Measurements from ENCODE around the genes UGT2A1, SULT1E1 and SLC4A4.

DNA sequence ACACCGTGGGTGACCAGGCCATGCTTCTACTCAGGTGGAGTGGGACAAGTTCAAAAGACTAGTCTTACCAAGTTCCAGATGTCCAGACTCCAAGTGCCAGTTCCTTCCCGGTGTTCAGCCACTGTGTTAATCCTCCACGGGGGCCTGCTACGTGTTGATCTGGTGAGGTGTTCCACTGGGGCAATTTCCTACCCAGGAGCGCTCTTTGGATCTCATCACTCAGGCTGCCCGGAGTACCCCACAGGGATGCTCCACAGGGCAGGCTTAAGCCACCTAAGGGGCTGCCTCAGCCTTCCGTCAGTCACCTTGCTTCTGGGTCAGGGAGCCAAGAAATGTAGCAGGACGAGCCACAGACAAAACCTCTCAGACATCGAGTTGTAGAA is 248 bp downstream of the UGT2B17 start:
- PRO-cap = no peak

DNA sequence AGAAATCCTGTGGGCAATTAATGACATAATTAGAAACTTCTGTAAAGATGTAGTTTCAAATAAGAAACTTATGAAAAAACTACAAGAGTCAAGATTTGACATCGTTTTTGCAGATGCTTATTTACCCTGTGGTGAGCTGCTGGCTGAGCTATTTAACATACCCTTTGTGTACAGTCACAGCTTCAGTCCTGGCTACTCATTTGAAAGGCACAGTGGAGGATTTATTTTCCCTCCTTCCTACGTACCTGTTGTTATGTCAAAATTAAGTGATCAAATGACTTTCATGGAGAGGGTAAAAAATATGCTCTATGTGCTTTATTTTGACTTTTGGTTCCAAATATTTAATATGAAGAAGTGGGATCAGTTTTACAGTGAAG is 549 bp downstream of the UGT2B10 start:
- PRO-cap = no peak

- PRO-cap = no peak
Measured at GRCh38 chr4:68861168-68861391, 45.3 kb downstream of the UGT2B10 start.

DNA sequence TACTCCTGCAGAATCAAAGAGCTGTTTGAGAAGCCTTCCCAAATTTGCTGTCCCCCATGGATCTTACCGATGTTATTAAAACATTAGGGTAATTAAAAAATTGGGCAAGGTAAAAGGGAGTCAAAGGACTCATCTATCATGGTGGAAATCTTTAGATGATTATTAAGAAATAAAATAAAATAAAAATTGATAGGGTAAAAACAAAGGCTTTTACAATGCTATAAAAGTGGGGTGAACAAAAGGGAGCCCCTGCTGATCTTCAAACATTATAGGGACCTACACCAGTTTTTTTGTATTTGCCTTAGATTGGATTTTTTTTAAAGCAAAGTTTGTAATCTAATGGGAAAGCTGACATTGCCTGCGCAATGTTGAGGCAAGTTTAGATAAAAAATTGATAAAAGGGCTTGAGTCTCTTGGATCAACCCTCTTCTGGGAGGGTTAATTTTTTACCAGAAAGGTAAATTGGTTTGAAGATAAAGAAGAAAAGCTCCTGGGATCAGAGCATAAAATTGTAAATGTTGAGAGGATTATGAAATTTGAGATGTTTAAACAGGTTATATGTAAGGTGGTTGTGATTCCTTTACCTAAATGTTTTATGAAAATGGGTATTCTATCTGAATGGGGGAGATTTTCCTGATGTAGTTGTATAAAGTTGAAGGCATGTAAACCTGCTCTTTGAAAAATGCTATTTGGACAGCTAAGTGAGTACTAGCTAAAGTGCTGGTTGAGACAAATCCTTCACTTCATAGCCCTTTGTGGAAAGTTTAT is 55.9 kb downstream of the UGT2B10 start:
- PRO-cap = no peak

DNA sequence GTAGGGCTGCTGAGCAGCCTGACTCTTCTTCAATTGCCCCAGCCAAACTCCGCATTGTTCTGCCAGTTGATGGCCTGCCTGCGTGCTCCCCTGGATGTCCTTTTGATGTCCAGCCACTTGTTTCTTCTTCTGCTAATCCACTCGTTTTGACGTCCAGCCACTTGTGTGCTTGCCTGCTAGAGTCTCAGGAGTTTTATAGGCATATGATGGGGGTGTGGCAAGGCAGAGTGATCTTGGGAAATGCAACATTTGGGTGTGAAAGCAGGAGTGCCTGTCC is 65.1 kb downstream of the UGT2B10 start:
- PRO-cap = no peak

GRCh38 chr4:68905543-68906408 is 45.8 kb downstream of the UGT2A3 start:
- PRO-cap = no peak

- PRO-cap = no peak
Measured at GRCh38 chr4:69057383-69057786, 38.9 kb upstream of the UGT2B7 start.

- PRO-cap = no peak
Measured at GRCh38 chr4:69167278-69167823, 47.2 kb downstream of the UGT2B11 start.

DNA sequence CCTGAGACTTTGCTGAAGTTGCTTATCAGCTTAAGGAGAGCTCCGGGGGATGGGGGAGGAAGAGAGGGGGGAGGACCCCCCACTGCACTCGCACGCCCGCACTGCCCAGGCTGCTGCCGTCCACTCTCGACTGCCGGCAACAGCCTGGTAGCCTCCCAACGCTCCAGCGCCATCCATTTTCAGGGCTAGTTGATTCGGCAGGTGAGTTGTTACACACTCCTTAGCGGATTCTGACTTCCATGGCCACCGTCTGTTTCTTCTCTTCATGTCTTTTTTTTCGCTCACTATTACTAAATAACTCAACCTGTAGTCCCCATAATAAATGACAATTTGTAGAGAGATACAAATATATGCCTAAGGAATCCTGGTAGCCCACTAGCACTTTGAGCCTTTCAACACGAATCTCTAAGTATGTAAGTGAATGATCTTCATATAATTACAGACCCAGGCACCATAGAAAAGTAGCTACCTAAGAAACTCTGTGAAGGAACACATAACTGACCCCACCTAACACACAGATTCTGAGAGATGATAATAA is 64.9 kb downstream of the UGT2B4 start:
- PRO-cap = no peak

DNA sequence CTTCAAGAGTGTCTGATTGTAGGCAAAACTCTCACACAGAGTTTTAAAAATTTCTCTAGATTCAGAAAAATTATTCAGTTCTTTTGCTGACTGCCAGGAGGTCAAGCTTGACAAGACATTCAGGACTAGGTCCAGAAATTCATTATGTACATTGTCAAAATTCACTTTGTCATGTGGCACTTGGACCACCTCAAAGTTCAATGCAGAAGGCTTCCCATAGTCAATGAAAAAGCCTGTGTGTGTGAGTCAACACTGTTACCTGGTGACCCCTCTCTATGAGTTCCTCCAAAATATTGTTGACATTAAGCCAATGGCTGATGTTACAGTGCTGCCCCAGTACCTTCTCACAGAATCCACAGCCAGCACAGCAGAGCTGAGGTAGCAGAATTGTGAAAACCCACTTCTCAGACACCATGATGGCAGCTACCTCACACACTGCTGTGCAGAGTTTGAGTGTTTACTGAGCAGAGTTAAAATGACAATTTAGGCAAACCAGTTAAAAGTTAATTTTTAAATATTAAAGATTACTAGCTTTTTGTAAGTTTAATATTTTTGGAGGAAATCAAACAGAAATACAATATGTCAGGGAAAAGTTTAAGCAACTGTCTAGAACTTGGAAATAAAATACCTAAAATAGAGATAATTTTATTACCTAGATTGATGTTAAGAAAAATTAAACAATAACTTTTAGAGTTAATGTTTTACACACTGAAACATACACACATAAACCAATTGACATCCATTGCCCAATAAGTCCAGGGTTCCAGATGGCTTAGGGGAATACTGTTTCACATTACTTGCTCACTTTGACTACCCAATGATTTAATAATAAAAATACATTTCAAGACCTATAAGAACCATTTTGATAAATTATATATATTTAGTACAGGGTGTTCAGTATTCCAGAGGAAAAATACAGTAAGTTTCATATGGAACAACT is 22.6 kb upstream of the UGT2B4 start:
- PRO-cap = no peak

GRCh38 chr4:69653069-69653405 is at the start of gene UGT2A1:
UGT2A1 (minus strand) TSS chr4:69653247.
- PRO-cap = no peak

GRCh38 chr4:69859801-69860482 is at the start of gene SULT1E1:
SULT1E1 (minus strand) TSS chr4:69860145.
- PRO-cap = no peak

DNA sequence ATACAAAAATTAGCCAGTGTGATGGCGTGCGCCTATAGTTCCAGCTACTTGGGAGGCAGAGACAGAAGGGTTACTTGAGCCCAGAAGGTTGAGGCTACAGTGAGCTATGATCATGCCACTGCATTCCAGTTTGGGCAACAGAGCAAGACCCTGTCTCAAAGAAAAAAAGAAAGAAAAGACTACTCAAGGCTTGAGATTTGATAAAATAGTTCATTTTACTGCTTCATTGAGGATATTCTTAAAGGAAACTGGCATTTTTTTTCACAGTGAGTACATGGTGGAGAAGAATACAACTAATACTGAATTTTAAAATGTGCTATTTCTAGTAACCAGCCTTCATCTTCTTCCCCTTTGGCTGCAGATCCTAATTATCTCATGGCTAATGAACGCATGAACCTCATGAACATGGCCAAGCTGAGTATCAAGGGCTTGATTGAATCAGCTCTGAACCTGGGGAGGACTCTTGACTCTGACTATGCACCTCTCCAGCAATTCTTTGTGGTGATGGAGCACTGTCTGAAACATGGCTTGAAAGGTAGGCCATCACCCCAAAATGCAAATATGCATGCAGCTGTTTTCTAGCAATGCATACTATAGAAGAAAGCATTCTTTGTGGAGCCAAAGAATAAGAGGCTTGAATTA is 40.5 kb downstream of the RUFY3 start:
- PRO-cap = no peak

DNA sequence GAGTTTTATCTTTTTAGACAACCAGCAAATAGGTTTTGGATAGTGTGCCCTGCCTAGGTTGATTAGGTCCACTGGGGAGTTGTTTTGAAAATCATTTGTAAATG is 897 bp downstream of the MOB1B start:
- PRO-cap = no peak

GRCh38 chr4:70994692-70995130 is 1.3 kb downstream of the DCK start:
- PRO-cap = bidirectional peak, plus-strand start at chr4:70995040, minus-strand start at chr4:70994893

- PRO-cap = no peak
Measured at GRCh38 chr4:70996923-70997523, 3.6 kb downstream of the DCK start.

DNA sequence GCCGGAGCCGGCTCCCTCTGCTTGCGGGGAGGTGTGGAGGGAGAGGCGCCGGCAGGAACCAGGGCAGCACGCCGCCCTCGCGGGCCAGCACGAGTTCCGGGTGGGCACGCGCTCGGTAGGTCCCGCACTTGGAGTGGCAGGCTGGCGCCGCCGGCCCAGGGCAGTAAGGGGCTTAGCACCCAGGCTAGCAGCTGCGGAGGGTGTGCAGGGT is 66.3 kb upstream of the SLC4A4 start:
- PRO-cap = no peak

GRCh38 chr4:71186978-71187592 is at the start of gene SLC4A4:
SLC4A4 (plus strand) TSS chr4:71187259.
- PRO-cap = no peak

GRCh38 chr4:71229390-71229990 is 42.4 kb downstream of the SLC4A4 start:
- PRO-cap = no peak

DNA sequence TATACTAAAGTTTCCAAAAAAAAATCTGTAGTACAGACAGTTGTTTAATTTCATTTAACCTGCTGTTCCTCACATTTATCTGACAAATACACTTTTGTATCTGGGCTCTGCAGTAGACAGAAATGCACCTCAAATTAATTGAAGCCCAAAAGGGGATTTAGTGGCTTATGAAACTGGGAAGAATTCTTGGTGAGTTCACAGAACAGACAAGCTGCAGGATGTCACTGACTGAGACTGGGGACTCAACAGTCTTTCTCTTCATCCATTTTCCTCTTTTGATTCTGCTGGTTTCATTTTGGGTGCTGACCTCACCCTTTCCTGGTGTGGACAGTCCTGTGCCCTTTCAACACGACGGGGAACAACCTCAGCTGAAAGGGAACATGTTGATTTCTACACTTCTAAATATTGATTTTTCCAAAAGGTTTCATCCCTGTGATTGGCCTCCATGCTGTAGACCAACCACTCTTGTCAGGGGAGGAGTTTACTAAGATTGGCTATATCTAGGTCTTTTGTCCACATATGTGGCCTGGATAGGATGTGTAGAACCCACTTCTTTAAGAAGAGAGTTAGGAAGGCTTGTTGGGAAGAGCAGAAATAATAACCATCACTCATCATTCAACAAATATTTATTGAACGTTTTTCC is 243.5 kb downstream of the SLC4A4 start:
- PRO-cap = no peak

Data from SUDHL5 (cell line).